Osteoblast (primary cell): ENCODE measurements around a stretch of chr20.

DNA sequence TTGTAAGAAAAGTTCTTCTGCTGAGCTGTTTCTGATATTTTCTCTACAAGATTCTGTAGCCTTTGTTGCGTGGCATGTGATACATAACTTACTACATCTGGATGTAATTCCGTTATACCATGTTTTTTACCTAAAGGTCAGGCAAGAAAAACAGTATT lies 65.7 kb downstream of the TAF4 start:
- CAGE, long polyA plus RNA, result no peak
- RRBS, result no CpG with 5 or more reads among the region's 2 CpGs

DNA sequence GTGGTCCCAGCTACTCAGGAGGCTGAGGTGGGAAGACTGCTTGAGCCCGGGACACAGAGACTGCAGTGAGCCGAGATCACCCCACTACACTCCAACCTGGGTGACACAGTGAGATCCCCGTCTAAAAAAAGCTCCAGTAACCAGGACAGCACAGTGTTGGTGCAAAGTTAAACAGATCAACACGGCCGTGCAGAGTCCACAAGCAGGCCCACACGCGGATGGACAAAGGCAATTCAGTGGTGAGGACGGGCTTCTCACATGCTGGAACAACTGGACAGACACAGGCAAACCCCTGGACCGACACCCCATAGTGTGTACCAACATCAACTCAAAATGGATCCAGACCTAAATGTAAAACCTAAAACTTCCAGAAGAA lies 41.7 kb downstream of the TAF4 start:
- CAGE, long polyA plus RNA, result no peak
- RRBS, result no CpG with 5 or more reads among the region's 9 CpGs

- CAGE, long polyA plus RNA, result no peak
- RRBS, result no CpG with 5 or more reads among the region's 5 CpGs
These were observed 3.4 kb upstream of the TAF4 start for GRCh38 chr20:62069082-62069458.

GRCh38 chr20:62149231-62150072 lies 5.9 kb downstream of the SS18L1 start:
- CAGE, long polyA plus RNA, result no peak
- RRBS, result no CpG with 5 or more reads among the region's 19 CpGs

DNA sequence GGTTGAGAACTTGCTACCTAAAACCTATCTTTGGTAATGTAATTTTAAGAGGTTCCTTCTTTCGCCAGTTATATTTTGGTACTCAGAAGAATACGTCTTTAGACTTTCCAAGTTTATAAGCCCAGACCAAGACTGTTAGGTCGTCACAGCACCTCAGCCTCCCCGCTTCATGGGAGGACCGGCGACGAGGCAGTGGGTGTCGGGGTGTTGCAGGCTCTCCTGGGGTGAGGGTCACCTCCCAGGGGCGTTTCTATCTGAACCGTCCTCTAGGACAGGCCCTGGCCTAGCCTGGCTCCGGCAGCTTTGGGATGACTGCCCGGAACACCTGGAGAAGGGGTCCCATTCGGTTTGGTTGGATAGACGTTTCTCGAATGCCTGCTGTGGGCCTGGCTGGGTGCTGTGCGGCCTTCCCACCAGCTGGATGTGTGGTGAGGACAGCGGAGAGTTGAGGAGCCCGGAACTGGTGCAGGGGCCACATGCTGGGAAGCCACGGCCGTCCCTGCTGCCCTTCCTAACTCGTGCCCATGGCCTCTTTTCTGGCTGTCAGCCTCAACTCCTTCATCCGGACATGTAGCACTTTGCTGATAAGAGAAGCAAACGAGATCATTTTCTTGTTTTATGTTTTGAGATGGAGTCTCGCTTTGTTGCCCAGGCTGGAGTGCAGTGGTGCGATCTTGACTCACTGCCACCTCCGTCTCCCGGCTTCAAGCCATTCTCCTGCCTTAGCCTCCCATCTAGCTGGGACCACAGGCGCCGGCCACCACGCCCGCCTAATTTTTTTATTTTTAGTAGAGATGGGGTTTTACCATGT lies 1.1 kb downstream of the OSBPL2 start:
- CAGE, long polyA plus RNA, result no peak
- RRBS, result 23% methylated on average over 3 of the region's 31 CpGs

DNA sequence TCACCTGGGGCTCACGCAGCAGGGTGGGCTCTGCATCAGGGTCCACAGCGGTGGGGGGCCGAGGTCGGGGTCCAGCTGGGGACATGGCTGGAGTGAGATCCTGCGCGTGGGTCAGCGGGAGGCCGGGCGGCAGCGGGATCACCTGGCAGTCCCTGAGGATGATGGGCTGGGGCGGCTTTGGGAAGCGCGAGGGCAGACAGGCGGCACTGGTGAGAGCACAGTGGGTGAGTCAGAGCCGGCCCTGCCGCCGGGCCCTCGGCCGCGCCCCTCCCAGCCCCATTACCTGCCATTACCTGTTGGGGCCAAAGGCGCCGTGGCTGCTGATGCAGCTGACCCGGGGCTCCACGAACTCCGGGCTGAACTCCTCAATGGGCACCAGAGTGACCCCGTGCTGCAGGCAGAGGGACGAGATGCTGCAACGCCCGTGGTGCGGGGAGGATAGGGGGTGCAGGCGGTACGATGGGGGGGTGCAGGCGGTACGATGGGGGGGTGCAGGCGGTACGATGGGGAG lies 28.0 kb downstream of the ADRM1 start:
- CAGE, long polyA plus RNA, result no peak
- RRBS, result 79% methylated on average over 7 of the region's 36 CpGs

- CAGE, long polyA plus RNA, result no peak
- RRBS, result no CpG with 5 or more reads among the region's 19 CpGs
These were observed 27.5 kb downstream of the LAMA5 start for GRCh38 chr20:62339527-62340154.

GRCh38 chr20:62368044-62368413 lies 917 bp upstream of the LAMA5 start:
- CAGE, long polyA plus RNA, result no peak
- RRBS, result no CpG with 5 or more reads among the region's 24 CpGs

DNA sequence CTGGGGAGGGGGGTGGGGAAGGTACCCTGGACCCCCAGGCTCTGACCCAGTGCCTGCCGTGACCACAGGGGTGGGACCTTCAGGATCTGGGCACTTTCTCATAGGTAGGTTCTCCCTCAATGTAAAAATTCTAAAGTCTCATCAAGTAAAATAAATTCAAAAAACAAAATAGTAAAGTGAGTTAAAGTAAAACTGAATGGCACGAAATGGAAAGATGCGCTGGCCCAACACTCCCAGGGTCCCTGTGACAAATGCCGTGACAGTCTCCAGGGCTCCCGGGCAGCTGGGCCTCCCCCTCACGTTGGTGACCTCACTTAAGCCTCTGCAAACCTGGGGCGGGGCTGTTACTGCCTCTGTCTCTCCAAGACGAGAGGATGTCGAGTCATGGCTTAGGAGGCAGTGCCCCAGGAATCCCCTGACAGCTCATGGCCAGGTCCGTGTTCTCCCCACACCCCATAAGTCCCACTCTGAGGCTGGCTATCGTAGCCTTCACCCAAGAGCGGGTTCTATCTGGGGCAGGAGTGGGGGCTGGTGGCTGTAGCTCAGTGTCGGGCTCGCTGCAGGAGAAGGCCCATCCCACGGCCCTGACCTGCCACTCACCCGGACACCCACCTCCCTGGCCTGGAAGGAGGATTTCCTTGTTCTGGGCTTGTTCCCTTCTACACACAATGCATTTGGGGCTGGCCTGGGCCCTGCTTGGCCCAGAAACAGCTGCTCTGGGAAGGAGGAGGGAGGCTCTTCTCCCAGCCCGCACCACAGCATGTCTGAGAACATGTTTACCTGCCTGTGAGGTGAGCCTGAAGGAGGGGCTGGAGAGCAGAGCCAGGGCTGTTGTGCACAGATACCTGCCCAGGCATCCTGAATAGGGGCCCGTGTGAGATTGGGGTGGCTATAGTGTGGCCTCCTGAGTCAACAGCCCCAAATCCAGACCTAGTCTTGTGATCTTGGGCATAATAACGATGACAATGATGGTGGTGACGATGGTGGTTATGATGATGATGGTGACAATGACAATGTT lies 5.6 kb upstream of the RPS21 start:
- CAGE, long polyA plus RNA, result no peak
- RRBS, result no CpG with 5 or more reads among the region's 20 CpGs

- CAGE, long polyA plus RNA, result no peak
- RRBS, result 19% methylated on average over 1 of the region's 9 CpGs
These were observed 3.2 kb downstream of the GATA5 start for GRCh38 chr20:62472558-62473105.

GRCh38 chr20:62481228-62481743 lies 5.5 kb upstream of the GATA5 start:
- CAGE, long polyA plus RNA, result no peak
- RRBS, result no CpG with 5 or more reads among the region's 13 CpGs

DNA sequence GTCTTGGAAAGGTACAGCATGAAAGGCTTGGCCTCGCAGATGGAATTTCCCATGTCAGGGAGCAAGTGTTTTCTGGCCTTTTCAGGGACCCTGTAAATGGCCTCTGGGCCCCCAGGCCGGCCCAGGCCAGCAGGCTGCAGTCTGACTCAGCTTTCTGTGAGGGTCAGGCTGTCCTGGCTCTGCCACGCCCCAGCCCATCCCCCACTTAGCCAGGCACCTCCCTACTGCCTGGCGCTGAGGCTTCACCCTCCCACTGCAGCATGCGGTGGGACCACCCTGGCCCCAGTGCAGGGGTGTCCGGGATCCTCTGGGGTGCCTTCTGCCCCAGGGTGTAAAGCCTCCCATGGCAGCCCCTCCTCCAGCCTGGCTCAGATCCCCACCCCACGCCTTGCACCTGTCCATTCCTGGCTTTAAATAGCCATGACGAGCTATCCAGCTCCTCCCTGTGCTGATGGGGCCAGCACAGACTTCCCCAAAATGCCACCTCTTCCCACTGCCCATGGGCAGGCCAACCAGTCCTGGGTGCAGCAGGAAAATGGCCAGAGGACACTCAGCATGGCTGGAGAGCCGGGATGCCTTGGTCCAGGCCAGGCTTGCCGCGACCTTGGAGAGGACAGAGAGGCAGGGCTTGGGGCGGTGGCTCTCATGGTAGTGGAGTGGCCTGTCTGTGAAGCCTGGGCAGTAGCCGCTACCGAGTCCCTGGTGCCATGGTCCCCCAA lies 35.7 kb upstream of the GATA5 start:
- CAGE, long polyA plus RNA, result no peak
- RRBS, result no CpG with 5 or more reads among the region's 14 CpGs

GRCh38 chr20:62523755-62524214 lies 48.0 kb upstream of the GATA5 start:
- CAGE, long polyA plus RNA, result no peak
- RRBS, result no CpG with 5 or more reads among the region's 17 CpGs

GRCh38 chr20:62533539-62534078 lies 57.8 kb upstream of the GATA5 start:
- CAGE, long polyA plus RNA, result no peak
- RRBS, result no CpG with 5 or more reads among the region's 14 CpGs

GRCh38 chr20:62550020-62550619 lies 74.3 kb upstream of the GATA5 start:
- CAGE, long polyA plus RNA, result no peak
- RRBS, result 4% methylated on average over 15 of the region's 36 CpGs

DNA sequence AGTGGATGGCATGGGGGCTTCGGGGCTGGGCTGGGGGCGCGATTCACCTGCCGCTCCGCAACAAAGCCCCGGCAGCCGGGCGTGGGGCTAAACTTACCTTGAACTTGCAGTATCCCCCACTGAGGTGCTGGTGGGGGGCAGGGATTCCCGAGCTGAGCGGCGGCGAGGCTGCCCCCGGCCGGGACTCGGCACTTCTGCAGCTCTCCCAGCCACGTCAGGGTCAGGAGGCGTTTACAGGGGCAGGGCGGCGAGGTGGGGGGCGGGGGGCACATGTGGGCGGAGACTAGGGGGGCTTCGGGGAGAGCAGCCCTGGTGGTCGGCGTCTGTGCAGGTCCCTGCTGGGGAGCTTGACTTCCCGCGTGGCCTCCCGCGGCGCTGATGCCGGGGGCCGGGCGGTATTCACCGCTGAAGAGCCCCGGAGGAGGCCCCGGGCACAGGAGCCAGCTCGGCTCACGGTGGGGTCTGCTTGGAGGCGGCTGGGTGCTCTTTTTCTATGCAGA lies 75.6 kb upstream of the GATA5 start:
- CAGE, long polyA plus RNA, result no peak
- RRBS, result no CpG with 5 or more reads among the region's 38 CpGs

DNA sequence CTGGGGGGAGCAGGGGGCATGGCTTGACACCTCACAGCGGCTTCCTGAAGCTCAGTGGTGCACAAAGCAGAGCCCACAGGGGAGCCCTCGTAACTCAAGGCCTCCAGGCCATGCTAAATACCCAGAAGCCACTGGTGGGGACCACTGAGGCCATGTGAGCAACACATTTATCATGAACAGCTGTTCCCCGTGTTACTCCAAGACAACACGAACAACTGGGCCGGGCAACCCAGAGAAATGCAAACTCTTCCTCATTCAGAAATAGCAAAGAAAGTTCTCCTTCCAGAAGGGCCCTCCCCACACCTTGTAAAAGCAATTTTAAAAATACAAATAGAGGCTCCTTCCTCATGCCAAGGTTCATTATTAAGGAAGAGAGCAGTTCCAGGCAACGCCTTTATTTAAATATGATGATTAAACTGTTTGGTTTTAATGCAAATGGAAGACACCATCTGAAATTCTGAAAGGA lies 36.3 kb upstream of the SLCO4A1 start:
- CAGE, long polyA plus RNA, result no peak
- RRBS, result no CpG with 5 or more reads among the region's 6 CpGs

DNA sequence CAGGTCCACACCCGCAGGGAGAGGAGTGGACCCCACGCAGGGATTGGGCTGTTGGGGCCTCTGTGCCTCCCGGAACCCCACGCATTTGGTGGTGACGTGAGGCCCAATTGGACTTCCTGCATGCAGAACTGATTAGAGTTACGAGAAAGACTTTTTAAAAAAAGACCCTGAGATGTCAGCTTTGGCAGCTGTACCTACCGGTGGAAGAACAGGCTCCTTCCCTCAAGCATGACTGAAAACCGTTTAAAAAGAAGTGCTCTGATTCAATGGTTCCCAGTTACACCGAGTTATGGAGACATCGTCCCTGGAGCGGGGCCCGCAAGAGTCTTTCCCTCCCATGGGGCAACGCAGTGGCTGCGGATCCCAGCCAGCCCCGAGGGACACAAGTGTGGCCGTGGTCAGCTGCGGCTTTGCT lies 25.2 kb upstream of the SLCO4A1 start:
- CAGE, long polyA plus RNA, result no peak
- RRBS, result no CpG with 5 or more reads among the region's 17 CpGs

GRCh38 chr20:62761960-62762448 lies 34.3 kb upstream of the MRGBP start:
- CAGE, long polyA plus RNA, result no peak
- RRBS, result no CpG with 5 or more reads among the region's 9 CpGs

GRCh38 chr20:62830781-62831297 lies 14.0 kb downstream of the COL9A3 start:
- CAGE, long polyA plus RNA, result no peak
- RRBS, result no CpG with 5 or more reads among the region's 26 CpGs